REH cell (cell line): Measurements from ENCODE around the gene ABHD16B.

- PRO-cap: no peak
These were observed 656 bp upstream of the ARFGAP1 start for GRCh38 chr20:63272037-63272277.

- PRO-cap: bidirectional peak, plus-strand start at chr20:63283962, minus-strand start at chr20:63283931
These were observed 9.2 kb upstream of the COL20A1 start for GRCh38 chr20:63283797-63284088.

- PRO-cap: no peak
These were observed 39.9 kb downstream of the KCNQ2 start for GRCh38 chr20:63432592-63432992.

- PRO-cap: no peak
These were observed 38.8 kb downstream of the KCNQ2 start for GRCh38 chr20:63433598-63434188.

DNA sequence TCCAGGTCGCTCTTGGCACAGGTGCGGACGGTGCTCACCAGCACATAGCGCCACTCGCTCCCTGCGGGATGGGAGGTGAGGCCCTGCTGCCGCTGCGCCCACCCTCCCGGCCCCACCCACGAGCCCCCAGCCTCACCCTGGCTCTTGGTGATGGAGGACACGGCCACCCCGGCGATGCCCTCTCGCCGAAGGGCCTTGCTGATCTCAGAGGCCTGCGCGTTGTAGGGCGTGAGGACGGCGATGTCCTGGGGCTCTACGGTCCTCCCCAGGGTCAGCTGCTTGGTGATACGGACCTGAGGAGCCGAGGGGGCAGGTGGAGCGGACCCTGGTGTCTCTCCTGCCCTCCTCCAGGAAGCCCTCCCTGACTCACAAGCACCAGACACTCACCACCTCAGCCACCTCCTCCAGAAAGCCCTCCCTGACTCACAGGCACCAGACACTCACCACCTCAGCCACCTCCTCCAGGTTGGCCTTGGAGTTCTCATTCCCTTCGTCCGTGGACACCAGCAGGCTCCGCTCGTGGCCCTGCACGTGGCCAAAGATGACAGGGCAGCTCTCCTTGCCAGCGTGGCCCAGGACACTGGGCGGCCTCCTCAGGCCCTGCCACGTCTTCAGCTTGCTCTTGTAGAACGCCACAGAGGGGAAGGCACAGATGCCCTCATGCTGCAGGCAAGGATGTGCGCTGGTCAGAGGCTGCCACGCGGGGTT is 6.2 kb downstream of the FNDC11 start:
- PRO-cap: no peak

GRCh38 chr20:63565410-63566231 is 8.4 kb downstream of the HELZ2 start:
- PRO-cap: no peak

GRCh38 chr20:63568382-63568932 is 5.6 kb downstream of the HELZ2 start:
- PRO-cap: no peak

DNA sequence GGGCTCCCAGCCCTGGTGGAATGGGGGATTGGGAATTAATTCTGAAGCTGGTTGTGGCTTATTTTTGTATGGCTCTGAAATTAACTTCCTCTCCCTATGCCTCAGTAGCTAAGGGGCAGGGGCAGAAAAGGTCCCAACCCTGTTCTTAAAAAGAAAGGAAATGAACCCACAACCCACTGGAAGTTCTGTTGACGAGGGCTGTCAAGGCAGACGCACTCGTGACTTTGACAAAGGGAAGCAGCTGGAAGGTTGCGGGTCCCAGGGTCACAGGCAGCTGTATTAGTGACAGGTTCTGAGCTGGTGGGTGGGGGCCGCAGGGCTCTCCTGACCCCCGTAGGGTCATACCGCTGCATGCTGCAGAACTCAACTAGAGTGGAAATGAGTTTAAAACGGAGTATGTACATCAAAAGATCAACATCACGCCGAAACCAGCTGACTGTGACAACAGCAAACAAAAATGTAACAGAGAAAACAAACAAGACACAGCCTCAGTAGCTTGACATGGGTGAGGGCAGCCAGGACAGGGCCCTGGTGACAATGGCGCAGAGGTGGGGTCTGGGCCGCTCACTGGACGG is 14.1 kb upstream of the HELZ2 start:
- PRO-cap: no peak

GRCh38 chr20:63625631-63626422 is 1.1 kb downstream of the GMEB2 start:
- PRO-cap: unidirectional peak, plus-strand start at chr20:63626088

DNA sequence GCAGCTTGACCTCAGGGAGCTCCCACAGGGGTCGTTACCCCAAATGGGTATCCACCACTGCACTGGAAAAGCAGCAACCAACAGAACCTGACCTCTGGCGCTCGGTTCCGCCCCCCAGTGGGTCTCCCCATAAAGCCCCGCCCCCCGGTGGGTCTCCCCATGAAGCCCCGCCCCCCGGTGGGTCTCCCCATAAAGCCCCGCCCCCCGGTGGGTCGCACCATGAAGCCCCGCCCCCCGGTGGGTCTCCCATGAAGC is 11.9 kb downstream of the SLC2A4RG start:
- PRO-cap: unidirectional peak, minus-strand start at position 64 of the sequence

DNA sequence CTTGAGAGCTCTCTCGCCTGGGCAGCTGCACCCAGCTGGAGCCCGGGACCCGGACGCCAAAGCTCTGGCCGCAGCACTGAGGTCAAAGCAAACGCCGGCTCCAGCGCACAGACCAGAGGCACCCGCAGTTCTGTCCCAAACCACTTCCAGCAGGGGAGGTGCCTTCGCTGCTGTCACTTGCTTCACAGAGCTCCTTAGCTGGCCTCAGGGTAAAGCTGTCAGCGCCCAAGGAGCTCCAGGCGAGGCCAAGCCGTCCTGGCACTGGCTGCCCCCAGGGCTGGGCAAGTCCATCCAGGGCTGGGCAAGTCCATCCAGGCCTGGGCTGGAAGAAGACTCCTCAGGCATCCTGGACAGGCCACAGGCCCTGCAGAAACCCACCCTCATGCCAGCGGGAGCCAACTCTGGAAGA is 28.0 kb downstream of the SLC2A4RG start:
- PRO-cap: no peak

DNA sequence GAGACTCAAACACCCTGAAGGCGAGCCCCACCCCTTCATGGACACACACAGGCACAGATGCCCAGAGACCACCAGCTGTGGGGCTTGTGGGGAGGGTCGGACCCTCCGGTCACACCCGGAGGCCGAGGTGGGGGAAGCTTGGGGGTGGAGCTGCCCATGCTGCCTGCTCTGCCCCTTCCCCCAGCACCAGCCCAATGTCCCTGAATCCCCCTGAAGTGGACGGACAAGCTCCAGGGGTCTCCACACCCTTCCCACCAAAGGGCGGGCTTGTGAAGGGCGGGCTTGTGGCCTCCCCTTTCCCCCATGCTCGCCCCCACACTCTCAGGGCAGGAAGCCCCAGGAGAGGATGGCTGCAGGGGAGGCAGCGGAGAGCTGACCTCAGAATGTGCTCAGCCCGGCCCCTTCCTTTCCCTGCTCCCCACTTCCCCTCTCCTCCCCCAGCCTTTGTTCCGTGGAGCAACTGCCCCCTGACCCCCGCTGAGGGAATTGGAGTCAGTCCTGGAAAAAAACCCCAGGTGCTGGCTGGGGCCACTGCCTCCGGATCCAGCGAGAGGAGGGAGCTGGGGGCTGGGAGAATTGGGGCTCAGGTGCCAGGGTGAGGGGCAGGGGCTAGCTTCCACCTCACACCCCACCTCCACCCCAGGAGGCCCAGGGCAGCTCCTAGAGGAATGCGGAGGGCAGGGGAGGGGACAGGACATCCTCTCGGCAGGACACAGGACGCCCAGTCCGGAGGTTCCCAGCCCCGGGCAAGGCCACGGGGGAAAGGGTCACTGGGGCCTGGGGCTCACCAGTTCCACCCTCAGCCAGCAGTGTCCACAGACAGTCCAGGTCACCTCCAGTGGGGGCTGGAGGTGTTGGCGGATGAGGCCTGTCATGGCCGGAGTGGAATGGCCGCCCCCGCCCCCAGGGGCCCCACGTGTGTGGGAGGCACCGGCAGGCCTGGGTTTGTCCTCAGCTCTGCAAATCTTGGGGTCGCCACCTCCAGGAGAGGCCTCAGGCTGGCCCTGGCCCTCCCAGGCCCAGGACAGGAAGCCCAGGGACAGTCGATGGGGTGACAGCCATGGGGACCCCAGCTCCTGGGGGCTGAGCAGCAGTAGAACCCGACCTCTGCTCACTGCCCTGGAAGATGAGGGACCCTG is 13.5 kb upstream of the ABHD16B start:
- PRO-cap: no peak

DNA sequence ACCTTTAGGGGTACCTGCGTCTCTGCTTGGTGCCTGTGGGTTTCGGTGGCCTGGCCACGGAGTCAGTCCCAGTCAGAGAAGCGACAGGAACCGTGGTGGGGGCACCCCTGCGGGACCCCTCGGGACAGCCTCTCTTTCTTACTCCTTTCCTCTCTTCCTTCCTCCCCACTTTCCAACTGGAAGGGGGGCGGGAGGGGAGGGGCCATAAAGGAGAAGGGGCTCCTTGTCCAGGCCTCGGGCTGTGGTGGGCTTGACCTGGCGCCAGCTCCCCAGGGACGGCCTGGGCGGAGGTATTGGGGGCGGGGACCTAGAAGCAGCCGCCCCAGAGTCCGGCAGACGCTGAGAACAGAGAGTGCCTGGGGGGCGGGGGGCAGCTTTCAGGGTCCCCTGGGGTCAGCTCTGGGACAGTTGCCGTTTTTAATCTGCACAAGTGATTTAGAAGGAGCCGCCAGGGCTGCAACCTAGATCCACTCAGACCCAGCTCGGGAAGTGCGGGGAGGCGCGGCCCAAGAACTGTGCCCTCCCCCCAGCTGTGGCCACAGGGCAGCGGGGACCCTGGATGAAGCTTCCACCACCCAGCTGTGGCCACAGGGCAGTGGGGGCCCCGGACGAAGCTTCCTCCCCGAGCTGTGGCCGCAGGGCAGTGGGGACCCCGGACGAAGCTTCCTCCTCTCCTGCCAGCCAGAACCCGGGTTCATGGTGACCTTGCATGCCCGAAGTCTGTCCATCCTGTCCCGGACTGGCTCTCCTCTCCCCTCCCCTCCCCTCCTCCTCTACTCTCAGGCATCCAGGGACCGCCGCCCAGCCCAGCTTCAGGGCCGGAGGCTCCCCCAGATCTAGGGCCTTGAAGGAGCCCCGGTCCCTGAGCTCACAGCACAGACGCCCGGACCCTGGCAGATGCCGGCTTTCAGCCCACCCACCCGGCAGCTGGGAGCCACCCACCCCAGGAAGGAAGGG is 6.3 kb upstream of the ABHD16B start:
- PRO-cap: no peak

- PRO-cap: unidirectional peak, plus-strand start at chr20:63858622; bidirectional peak, plus-strand start at chr20:63859078, minus-strand start at chr20:63859013
These were observed 2.6 kb upstream of the ABHD16B start for GRCh38 chr20:63858344-63859524.

- PRO-cap: no peak
These were observed at the start of gene ABHD16B for GRCh38 chr20:63861172-63861731. Gene ABHD16B, plus strand, starts transcription at chr20:63861498.

GRCh38 chr20:63881773-63882358 is 13.1 kb upstream of the DNAJC5 start:
- PRO-cap: no peak

GRCh38 chr20:63884518-63884905 is 10.4 kb upstream of the DNAJC5 start:
- PRO-cap: no peak

DNA sequence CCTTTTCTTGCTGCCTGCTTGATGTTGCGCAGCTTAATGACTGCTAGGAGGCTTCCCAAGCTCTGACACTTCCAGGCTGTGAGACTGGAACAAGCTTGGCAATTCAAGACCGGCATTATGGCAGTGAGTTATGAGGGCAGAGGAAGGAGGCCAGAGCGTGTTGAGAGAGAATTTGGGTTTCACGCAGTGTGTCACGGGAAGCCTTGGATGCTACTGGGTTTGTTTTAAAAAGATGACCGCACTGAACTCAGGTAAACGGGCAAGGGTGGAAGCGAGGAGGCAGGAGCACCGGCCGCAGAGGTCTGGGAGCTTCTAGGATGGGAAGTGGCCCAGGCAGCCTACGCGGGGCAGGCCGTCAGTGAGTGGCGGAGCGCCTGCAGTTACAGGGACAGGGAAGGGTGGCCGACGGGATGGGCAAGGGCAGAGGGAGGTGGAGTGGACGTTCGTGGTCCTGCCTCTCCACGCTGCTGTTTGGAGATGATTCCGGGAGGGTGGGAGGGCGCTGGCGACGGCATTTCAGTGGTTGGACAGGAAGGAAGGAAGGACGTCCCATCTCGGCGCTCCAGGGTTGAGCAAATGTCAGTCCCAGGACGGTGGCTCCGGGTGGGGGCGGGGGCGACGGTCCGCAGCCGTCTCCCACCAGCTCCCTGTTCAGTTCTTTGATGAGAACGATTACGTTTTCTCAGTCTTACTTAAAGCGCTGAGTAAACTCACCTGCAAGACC is 661 bp upstream of the DNAJC5 start:
- PRO-cap: no peak

- PRO-cap: no peak
These were observed 16.3 kb downstream of the DNAJC5 start for GRCh38 chr20:63911010-63911939.

GRCh38 chr20:63954568-63955061 is 1.6 kb downstream of the UCKL1 start:
- PRO-cap: no peak